ENCODE measurements around a stretch of chr1.

GRCh38 chr1:39411691-39412776 lies 79.4 kb upstream of the BMP8A start:
- PRO-cap, 2 experiments: no peak in any of the 2 experiments

DNA sequence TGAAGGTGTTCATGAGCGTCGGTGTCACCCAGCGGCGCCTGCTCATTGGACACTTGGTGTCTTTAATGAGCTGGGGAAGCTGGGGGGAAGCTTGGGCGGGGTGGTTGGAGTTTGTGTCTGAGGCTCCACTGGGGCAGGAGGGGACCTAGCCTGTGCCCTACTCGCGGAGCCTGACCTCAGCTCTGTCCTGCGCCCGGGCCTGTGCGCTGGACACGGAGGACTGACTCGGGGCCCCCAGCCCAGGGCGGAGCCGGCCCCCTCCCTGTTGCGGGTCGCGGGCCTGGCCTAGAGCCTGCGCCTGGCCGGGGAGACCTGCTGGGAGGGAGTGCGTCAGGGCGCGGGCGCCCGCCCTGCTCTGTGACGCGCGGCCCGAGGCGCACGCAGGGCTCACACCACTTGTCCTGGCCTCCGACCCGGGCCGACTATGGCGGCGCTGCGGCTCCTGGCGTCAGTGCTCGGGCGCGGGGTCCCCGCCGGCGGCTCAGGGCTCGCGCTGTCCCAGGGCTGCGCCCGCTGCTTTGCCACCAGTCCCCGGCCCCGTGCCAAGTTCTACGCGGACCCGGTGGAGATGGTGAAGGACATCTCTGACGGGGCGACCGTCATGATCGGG lies 23.2 kb downstream of the BMP8A start:
- PRO-cap, 2 experiments: peak in 1 of 2 experiments; most common plus-strand start position 395 of the sequence (in 1)

- PRO-cap, 2 experiments: no peak in any of the 2 experiments
These were observed 34.3 kb downstream of the BMP8A start for GRCh38 chr1:39525640-39526219.

DNA sequence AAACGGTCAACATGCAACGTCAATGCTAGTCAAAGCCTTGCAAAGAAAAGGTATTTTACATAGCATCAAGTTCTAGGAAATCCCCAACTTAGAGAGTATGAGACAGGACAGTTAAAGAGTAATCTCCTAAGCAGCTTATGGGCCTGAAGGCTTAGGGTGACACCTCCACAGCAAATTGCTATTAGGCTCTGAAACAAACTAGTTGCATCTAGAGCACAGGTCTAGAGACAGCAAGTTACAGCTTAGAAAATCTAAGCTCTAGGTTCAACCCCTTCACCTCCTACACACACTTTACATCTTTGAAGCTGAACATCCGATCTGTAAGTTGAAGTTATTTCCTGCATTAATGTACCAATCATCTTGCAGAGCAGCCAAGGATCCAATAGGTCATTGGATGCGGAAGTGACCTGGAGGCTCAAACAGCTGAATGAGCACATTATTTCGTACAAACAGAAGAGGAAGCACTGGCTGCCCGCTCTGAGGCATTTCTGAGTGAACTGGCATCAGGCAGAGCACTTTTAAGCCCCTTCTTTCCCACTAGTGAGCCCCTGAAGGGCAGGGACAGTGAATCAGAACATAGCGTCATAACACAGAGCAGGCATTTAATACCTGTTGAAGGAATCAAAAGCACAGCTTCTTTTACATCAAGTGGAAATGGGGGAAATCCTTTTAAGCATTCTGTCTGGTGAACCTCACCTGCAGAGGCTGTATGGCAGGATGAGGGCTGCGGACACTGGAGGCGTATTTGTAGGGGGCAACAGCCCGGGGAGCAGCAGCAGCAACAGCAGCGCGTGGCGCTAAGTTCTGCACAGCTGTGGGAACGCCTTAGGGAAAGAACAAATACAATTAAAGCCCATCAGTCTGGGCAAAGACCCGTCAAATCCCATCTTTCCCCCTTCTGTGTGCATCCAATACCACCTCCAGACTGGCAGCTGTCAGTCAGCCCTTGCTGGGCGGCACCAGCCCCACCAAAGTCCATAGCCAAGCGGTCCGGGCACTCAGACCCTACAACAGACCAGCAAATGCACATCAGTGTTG lies 13.4 kb downstream of the PABPC4 start:
- PRO-cap, 2 experiments: peak in 1 of 2 experiments; most common minus-strand start position 177 of the sequence (in 1)

- PRO-cap, 2 experiments: no peak in any of the 2 experiments
These were observed 6.2 kb downstream of the PABPC4 start for GRCh38 chr1:39570220-39571020.

GRCh38 chr1:39575349-39576173 lies 1.0 kb downstream of the PABPC4 start:
- PRO-cap, 2 experiments: no peak in any of the 2 experiments

- PRO-cap, 2 experiments: no peak in any of the 2 experiments
These were observed 30.9 kb upstream of the BMP8B start for GRCh38 chr1:39819419-39820012.

- PRO-cap, 2 experiments: no peak in any of the 2 experiments
These were observed 37.7 kb downstream of the TRIT1 start for GRCh38 chr1:39845290-39846250.

GRCh38 chr1:39882474-39883392 lies 571 bp downstream of the TRIT1 start:
- PRO-cap, 2 experiments: no peak in any of the 2 experiments

DNA sequence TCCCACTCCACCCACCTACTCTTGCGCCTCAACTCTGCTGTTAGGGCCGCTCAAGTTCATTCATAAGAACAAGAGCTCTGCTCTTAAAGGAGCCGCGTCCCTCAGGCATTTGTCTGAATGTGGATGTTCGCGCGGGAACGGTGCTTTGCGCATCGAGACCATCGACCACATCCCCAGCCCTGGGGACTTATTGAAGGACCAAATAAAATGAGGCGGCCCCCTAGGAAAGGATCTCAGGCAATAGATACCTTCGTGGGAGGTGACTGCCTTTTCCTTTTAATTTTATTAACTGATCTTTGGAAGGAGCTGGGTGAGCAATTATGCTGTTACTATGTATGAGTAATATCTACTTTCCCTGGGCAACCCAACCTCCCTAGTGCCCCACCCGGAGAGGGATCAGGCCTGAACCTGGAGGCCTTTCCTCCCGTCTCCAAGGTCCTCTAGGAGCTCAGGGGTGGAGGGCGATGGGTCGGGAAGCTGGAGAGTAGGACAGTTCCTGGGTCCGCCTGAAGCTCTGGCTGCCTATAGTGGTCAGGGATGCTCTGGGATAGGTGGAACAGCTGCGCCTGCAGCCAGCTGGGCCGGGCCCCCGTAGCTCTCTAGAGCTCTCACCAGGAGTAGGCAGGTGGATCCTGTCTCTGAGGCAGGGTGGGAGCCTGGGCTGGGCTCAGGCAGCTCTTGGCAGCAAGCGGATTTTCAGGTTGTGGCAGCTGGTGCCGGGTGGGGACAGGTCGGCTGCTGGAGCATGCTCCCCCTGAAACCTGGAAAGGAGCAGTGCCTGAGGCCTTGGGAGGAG lies 1.0 kb downstream of the MFSD2A start:
- PRO-cap, 2 experiments: peak in 2 of 2 experiments; most common plus-strand start position 105 of the sequence (in 1)

DNA sequence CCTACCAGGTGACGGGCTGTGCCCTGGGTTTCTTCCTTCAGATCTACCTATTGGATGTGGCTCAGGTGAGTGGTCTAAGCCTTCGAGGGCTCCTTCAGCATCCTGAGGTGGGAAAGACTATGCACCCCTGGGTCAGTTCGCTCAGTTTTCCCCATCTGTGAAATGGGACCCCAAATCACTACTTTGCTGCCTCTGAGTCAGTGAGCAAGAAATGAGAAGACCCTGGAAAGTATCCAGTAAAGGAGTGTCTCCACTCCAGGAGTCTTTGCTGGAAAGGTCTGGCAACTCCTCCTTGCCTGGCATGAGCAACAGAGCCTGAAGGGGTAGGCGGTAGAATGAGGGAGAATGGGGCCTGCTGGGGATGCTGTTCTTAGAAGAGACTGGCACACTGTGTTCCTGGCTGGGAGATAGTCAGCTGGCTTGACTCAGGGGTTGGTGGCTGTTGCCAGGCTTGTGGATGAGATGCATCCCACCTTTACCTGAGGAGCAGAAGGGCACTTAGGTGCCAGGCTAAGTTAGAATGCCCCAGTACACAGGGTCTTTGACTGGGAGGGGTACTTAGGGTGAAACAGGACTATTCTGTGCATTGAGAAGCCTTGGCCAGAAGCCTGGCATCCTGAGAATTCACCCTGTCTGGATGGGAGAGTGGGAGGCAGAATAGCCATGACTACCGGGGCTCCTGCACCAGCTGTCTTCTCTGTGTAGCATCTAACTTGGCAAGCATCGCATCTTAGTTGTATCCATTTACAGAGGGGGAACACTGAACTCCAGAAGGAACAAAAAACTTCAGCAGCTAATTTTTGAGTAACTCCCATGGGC lies 2.4 kb downstream of the MFSD2A start:
- PRO-cap, 2 experiments: no peak in any of the 2 experiments

GRCh38 chr1:39980587-39981222 lies 25.8 kb downstream of the MFSD2A start:
- PRO-cap, 2 experiments: no peak in any of the 2 experiments

DNA sequence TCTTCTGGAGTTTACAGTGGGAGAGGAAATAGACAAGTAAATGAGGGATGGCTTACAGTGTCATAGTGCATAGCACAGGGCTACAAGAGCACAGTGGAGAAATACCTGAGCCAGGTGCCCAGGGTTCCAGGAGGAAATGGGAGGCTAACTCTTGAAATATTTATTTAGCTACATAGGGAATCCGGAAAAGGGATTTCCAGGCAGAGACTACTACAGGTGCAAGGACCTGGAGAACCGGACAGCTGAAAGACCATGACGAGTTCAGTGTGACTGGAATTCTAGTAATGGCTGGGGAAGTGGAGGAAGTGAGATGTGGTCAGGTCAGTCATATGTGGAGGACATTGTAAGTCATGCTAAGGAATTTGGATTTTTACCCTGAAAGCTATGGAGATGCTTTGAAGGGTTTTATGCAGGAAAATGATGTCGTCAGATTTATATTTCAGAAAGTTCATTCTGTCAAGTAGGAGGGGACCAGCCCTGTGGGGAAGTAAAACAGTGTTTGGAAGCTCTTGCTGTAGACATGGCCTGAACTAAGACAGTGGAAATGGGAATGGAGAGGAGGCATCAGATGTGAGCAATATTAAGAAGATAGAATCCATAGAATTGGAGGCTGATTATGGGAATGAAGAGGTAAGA lies 1.8 kb downstream of the CAP1 start:
- PRO-cap, 2 experiments: no peak in any of the 2 experiments

GRCh38 chr1:40056957-40058042 lies 16.8 kb downstream of the CAP1 start:
- PRO-cap, 2 experiments: no peak in any of the 2 experiments

DNA sequence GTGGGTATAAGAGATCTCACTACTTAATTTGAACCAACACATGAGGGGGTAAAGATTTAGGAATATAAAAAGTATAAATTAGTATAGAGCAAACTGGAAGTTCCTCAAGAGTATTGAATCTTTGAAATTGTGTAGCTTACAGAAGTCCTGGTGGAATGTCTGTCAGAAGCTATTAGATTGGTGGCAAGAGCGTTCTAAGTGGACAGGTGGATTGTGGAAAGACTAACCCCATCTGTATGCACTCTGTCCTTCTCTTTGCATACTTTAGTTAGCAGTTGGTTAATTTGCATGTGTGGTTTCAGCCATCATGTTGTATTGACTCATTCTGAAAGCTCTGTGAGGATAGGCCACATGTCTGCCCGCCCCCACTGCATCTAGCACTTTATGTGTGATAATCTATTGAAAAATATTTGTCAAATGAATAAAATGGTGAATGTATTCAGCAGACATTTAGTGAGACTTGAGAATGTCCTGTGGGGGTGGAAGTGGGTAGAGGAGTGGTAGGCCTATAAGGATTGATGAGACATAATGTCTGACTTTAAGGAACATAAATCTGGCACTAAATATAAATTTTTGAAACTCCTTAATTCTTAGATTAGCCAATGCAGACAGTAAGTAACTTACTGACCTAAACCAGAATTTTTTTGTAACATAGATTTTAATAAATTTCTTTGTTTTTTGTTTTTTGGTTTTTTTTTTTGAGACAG lies 25.3 kb downstream of the RLF start:
- PRO-cap, 2 experiments: no peak in any of the 2 experiments

DNA sequence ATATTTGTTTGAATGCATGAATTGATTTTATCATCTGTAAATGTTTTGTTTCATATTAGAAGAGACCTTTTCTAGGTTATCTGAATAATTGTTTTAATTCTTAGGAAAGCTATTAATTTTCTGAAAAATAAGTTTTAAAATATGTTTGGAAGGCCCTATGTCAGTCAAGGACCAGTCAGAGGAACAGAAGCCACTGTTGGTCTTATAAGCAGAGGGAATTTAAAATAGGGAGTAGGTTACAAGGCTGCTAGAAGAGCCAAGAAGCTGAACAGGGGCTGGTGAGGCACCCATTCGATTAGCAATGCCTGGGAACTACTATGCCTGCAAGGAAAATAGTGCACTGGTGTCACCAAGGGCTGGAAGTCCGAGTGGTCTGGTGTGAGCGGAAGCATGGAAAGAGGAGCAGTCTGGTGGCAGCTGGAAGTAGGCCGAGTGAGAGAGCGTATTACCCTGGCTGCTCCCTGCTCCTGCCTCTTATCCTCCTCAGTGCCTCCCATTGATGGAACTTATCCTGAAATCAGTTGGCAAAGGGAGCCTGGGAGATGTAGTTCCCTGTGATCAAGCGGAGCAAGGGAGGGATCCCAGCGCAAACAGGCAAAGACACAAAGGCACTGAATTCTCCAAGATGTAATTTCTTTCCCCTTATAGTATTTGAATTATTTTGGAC lies 9.5 kb downstream of the SMAP2 start:
- PRO-cap, 2 experiments: peak in 1 of 2 experiments; most common plus-strand start position 363 of the sequence (in 1)

GRCh38 chr1:40396396-40396897 lies 22.9 kb downstream of the SMAP2 start:
- PRO-cap, 2 experiments: no peak in any of the 2 experiments

GRCh38 chr1:40401759-40402179 lies 28.2 kb downstream of the SMAP2 start:
- PRO-cap, 2 experiments: no peak in any of the 2 experiments

DNA sequence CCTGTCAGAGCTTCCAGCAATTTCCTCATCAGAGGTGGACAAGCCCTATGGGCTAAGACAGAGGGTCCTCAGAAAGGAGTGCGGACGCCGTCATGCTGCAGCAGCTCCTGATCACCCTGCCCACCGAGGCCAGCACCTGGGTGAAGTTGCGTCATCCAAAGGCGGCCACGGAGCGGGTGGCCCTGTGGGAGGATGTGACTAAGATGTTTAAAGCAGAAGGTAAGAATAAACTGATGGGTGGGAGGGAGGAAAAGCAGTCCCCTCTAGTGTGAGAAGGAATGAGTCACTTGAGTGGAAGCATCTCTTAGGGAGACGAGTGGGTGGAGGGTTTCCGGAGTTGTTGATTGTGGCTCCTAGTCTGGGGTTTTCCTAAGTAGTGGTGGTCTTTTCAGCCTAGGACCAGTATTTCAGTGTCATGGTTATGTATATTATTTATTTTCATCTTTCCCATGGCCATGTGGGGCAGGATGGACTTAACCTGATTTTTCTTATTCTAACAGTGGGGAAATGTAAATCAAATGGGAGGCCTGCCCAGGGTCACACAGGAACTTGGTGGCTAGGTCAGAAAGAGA lies 680 bp downstream of the ZFP69B start:
- PRO-cap, 2 experiments: peak in 1 of 2 experiments; most common minus-strand start position 142 of the sequence (in 1)

GRCh38 chr1:40662572-40663026 lies 2.9 kb downstream of the RIMS3 start:
- PRO-cap, 2 experiments: no peak in any of the 2 experiments